Epithelial cell of alveolus of lung (primary cell): ENCODE measurements around the gene GNPAT.

GRCh38 chr1:229696193-229696970 is 70.3 kb downstream of the URB2 start:
- RAMPAGE, long total RNA, result no peak
- RRBS, result no CpG with 5 or more reads among the region's 9 CpGs

DNA sequence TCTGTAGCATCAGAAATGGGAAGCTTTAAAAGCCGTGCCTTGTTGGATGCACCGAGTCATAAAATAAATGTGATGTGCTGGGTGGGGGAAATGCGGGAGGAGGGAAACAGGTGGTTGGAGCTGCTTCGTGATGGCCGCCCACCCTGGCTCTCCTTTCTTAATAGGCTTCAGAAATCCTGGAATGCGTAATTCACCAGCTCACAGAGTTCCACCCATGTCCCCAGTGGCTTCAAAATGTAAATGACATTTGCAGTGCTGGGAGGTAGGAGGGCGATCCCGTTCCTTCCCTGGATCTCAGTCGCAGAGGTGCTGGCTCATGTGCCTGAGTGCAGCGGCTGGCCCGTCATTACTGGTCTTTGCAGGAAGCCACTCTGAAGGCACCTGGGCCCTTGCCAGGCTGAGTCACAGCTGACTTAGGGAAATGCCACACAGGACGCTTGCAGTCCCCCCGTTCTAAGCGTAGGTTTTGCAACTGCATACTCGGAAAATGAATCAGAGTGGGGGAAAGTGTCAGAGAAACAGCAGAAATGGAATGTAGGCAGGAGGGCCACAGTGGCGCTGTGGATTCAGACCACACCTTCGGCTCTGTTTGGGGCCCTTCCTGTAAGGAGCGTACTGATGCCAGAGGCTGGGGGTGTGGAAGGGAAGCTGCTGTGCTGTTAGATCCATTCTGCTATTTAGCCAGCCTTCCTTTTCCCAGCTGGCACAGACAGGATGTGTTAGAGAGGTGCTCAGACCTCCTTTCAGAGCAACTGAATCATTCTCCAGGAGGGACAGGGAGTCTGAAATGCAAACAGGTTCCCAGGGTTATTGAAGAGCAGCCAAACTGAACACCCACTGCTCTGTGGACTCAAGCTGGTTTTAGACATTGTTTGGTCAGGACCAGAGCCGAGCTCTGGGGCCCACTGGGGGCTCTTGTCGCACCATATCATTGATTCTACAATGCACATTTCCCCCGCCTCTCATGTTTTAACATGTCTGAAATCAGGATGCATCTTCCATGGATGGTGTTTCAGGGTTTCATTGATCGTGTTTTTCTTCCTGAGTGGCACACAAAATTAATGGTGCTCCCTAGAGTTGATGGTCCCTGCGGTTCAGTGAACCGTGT is 37.8 kb downstream of the GALNT2 start:
- RAMPAGE, long total RNA, result no peak
- RRBS, result no CpG with 5 or more reads among the region's 24 CpGs

DNA sequence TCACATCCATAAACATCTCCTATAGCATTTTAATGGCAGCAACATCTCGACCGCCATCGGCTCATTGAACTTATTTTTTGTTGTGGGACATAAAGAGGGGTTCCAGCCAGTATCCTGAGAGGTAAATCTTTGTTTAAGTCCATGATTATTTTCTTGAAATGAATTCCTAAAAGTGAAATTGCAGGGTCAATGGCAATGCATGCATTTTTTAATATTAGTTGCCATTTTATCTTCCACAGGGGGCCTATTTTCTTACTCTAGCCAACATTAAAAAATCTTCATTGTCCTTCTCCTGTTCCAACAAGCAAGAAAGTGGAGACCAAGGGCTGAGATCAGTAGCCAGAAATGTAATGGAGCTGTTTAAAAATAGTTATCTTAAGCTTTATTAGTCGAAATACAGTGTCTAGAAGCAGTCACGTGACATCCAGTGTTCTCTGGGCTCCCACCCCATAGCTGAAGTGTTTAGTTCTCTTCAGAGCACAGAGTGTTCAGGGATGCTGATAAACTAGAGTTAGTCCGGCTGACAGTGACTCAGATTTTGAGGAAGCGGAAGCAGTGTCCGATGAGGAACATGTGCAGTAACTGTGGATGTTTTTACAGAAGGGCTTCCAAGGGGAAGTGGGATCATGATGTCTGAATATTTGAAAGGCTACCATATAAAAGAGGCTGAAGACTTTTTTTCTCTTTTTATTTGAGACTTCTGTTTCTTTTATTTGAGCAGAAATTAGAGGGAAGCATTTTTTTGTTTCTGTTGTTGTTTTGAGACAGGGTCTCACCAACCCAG is 123.9 kb downstream of the GALNT2 start:
- RAMPAGE, long total RNA, result no peak
- RRBS, result no CpG with 5 or more reads among the region's 8 CpGs

DNA sequence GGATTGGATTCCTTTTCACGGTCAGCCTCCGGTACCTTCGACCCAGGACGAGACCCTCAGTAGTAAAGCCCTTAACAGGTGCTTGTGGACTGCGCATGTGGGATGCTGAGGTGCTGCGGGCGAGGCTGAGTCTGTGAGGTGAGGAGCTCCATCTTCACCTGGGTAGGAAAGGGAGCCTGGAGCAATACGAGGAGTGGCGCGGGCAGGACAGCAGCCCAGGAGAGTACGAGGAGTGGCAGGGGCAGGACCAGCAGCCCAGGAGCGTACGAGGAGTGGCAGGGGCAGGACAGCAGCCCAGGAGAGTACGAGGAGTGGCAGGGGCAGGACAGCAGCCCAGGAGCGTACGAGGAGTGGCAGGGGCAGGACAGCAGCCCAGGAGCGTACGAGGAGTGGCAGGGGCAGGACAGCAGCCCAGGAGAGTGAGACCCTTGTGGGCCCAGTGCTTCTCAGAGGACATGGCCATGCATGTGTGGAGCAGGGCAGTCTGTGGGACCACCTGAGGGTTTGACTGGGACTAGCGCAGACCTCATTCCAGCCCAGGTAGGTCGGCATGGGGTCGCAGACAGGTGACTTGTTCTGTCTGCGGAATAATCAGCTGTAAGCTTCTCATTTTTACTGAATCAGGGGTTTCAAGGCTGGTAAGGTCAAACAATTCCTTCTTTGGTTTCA is 131.2 kb downstream of the GALNT2 start:
- RAMPAGE, long total RNA, result no peak
- RRBS, result no CpG with 5 or more reads among the region's 22 CpGs

DNA sequence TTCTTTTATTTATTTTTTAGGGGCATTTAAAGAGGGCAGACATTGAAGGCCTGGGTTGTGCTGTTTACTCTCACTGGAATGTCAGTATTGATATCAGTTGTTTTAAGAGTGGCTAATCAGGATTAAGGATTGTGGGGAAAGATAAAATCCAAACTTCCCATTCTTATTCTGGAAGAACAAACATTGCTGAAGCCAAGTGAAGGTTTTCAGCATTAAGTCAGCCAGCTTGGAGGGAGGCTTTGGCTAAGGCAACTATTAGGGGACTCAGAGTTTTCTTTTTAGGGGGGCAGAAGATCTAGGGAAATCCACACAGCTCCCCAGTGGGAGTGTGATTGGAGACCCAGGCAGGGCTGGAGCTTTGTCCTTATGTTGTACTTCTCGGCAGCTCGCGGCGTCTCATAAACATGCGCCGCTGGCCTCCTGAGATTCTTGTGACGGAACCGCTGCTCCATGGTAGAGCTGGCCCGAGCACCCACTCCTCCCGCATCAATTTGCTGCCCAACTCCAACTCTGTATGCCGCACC is 143.8 kb downstream of the GALNT2 start:
- RAMPAGE, long total RNA, result no peak
- RRBS, result no CpG with 5 or more reads among the region's 11 CpGs

GRCh38 chr1:230713301-230713805 is 569 bp downstream of the AGT start:
- RAMPAGE, long total RNA, result no peak
- RRBS, result 74% methylated on average over 2 of the region's 10 CpGs

DNA sequence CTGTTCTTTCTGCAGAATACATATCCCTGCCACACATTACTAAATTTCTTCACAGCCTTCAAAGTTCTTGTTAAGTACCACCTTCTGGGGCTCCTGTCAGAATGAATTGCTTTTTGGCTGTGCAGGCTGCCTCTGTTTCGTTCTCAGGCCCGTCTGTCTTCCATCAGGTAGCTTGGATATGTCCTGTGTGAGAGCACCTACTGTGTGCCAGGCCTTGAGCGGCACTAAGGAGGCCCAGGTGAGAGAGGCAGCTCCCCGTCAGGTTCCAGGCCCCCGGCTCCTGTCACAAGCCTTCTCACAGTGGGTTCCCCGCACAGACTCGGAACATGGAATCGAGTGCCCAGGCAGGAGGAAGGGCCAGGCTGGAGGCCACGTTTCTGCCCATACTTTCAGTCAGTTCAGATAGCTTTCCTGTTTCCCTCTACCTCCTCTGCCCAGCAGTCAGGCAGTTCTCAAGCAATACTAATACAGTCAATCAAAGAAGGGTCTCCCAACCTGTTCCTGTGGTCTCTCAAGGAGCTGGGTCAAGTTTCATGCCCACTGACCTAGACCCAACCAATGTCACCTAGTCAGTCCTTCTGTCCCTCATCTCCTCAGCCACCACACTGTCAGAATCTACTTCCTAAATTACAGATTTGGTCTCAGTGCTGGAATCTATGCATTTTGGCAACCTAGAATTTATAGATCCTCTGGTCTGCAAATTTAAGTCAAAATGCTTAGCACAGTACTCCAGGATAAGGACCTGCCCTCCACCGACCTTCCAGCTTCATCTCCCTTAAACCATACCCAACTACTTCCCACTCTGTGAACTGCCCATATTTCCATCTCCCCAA is 40.3 kb downstream of the TTC13 start:
- RAMPAGE, long total RNA, result no peak
- RRBS, result no CpG with 5 or more reads among the region's 10 CpGs

DNA sequence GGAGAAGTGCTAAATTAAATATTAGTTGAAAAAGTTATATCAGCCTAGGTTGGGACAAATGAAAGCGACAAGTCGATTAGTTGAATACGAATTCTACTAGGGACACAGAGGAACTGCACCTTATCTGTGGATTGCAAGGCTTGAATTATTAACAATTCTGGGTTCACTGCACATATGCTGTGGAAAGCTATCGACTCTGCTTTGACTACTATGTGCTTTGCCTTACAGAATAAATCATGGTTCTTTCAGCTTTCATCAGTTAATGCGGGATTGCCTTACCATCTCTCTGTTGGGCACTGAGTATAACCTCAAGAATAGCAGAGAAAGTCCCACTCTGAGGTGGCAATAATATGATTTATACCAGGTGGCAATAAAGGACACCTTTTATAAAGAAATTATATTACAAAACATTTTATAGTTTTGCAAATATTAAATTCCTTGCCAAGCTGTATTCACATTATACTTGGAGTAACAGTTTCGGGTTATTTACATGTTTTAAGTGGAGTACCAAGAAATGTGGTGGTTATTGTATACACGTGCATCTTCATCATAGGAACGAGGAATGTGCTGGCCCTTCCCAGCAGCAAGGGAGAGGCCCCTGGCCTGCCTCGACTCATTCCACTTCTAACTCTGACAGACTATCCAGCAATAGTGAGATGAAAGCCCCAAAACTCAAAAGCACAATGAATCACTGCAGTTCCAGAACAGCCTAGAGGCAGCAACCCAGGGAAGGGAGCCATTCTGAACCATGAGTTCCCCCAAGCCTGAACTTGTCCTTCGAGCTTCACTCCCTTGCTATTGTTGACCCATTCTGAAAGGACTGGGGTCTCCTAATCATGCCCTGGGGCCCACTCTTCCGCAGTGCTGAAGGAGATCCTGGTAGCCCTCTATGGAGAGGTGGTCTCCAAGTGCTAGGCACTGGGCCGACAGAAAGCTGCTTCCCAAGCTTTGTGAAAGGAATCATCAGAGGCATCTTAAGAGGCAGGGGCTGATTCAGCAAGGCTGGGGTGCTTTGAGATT is 23.2 kb downstream of the FAM89A start:
- RAMPAGE, long total RNA, result no peak
- RRBS, result no CpG with 5 or more reads among the region's 12 CpGs

DNA sequence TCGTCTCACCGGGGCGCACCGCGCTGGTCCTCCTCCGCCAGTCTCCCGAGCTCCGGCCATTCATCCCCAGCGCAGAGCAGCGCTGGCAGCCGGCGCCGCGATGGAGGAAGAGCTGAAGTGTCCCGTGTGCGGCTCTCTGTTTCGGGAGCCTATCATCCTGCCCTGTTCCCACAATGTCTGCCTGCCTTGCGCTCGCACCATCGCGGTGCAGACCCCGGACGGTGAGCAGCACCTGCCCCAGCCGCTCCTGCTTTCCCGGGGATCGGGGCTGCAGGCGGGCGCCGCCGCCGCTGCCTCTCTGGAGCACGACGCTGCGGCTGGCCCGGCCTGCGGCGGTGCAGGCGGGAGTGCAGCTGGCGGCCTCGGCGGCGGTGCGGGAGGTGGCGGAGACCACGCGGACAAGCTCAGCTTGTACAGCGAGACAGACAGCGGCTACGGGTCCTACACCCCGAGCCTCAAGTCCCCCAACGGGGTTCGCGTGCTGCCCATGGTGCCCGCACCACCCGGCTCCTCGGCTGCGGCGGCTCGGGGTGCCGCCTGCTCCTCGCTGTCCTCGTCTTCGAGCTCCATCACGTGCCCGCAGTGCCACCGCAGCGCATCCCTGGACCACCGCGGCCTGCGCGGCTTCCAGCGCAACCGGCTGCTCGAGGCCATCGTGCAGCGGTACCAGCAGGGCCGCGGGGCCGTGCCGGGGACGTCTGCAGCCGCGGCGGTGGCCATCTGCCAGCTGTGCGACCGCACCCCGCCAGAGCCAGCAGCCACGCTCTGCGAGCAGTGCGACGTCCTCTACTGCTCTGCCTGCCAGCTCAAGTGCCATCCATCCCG is 1.2 kb downstream of the TRIM67 start:
- RAMPAGE, long total RNA, result no peak
- RRBS, result 4% methylated on average over 30 of the region's 92 CpGs

DNA sequence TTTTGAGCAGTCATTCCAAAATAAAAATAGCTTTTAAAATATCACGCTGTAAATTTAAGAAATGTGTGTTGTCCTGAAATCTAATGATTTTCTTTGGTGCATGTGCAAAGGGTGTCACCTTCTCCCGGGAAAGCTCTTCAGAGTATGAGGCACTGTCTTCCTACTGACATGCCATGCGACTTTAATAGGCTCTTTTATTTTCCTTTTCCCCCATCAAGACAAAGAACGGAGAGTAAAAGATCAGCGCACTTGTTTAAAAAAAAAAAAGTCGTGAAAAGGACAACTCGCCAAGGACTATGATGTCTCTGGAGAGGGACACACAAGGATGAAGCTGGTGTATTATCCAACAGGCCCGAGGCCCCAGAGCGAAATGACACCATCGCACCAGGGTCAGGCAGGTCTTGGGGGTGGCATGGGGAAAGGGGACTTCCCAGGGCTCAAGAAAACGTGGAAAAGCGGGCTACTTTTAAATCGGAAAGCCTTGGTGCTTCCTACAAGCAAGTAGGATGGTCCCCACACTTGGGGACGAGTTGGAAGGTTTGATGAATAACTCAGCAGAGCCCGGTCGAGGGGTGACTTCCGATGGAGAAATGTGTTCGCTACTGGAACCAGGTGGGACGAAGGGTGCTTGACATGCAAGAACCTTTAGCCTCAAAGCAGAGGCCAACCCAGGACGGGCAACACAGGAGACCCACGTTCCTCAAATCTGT is 539 bp downstream of the C1orf131 start:
- RAMPAGE, long total RNA, result no peak
- RRBS, result no CpG with 5 or more reads among the region's 21 CpGs

DNA sequence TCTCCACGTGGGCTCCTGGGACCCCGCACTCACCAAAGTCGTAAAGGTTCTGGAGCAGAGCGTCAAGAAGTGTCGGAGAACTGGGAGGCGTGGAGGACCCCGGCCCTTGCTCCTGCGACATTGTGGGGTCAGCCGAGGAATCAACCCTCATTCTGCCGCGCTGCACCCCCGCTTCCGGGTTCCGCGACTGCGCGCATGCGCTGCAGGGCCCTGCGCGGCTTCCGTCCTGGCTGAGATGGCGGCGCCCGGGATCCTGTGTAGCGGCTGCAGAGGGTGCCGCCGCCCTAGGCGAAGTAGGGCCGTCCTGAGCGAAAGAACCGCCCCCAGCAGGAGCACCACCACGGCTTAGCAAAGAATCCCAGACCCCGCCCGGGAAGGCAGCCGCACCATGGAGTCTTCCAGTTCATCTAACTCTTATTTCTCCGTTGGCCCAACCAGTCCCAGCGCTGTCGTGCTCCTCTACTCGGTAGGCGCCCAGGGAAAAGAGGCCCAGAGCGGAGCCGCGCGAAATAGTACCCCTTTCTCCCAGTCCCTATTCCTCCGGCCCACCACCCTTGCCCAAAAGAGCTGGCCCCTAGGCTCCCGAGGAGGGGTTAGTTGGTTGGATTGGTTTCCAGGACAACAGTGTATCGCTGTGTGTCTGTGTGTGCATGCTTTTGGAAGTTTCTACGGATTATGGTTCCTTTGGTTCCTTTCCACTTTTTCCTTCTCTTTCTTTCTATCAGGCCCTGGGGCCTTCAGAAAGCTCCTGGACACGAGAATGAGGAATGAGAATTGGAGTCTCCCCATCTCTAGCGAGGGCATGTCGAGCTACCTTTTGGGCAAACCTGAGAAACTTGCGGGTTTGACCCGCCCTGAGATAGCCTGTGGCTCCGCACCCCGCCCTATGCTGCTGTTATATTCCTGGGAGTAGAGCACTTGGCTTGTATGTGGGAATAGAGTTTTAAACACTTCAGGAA is at the start of gene GNPAT:
Gene GNPAT (plus strand): TSS at position 222 of the 959 bp plus-strand sequence.
- RAMPAGE, long total RNA, result start-site peak on the minus strand centred at position 159 of the sequence, 41 bp wide, 289 and 83 reads in 2 replicates
- RRBS, result under 1% methylated on average over 18 of the region's 55 CpGs

GRCh38 chr1:231339462-231340010 is 1.4 kb downstream of the SPRTN start:
- RAMPAGE, long total RNA, result no peak
- RRBS, result no CpG with 5 or more reads among the region's 18 CpGs

GRCh38 chr1:231364197-231364876 is 26.2 kb downstream of the SPRTN start:
- RAMPAGE, long total RNA, result no peak
- RRBS, result no CpG with 5 or more reads among the region's 6 CpGs

DNA sequence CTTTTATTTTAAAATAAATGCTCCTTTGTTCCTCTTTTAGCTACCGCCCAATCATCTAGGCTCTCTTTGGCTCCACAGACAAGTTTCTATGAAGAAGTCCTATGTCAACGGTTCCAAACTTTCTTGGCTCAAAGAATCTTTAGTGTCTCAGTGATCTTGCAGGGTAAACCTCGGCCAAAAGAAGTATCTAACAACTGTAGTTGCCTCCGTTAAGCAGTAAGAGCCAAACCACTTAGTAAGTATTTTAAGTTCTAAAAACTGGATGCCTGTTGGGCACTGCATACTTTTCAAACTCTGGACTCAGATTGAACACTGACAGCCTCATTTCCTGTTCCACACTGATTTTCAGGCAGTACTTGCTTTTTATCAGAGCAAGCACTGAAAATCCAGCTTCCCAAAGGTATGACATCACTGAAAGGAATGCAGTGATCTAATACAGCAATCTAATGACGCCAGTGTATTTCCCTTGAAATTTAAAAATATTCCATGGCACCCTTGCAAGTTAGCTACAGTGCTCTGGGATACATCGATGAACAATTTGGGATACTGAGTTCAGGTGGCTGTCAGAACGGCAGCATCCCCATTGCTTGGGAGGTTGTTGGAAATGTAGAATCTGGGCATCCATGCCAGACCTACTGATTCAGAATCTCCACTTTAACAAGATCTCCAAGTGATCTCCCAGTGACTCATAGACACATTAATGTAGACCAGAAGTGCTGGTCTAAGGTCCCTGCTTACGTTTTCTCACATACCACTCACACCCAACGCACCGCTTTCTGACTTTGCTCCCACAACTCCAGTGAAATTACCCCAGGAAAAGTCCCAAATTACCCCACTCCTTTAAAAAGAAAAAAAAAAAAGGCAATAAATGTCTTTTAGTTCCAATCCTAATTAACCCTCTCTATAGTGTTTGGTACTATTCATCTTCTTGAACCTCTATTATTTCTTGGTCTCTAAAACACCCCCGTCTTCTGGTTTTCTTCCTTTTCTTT is 26.6 kb downstream of the EGLN1 start:
- RAMPAGE, long total RNA, result no peak
- RRBS, result no CpG with 5 or more reads among the region's 11 CpGs

DNA sequence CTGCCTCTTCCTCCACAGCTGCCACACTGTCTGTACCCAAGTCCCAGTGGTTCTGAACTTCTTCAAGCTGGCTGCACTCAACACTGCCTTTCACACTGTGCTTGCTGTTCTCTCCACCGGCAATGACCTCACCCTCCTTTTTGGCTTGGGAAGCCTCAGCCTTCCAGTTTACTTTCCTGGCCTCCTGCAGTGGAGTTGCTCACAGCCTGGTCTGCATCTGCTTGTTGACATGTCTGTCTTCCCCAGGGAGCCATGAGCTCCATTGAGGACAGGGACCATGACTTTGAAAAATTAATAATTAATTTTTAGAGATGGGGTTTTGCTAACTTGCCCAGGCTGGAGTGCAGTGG is 57.2 kb downstream of the DISC1 start:
- RAMPAGE, long total RNA, result no peak
- RRBS, result no CpG with 5 or more reads among the region's 1 CpG

- RAMPAGE, long total RNA, result no peak
- RRBS, result no CpG with 5 or more reads among the region's 10 CpGs
Measured at GRCh38 chr1:231990320-231991052, 363.9 kb downstream of the DISC1 start.

DNA sequence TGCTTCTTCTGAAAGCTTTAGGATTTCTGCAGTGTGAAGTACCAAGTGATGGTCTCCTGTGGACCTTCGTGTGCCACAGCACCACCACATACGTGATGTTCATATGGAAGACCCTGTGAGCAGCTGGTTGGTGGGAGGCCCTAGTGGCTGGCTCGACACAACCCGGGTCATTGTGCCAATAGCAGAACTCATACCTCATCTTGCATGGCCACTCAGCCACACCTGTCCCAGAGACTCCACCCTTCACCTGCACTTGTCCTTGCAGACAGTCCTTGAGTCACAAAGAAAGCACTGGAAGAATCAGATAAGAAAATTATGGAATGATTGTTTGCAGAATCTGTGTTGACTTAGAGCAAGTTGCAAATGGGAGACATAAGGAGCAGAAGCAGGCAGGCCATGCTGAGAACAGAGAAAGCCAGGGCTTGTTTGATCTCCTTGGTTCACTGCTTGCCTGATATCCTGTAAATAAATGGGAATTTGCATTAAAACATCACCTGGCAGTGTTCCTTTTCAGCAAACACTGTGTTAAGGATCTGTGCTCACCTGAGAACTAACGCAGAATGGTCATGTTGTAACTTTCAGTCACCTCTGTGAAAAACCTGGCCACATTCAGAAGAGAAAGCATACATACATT is 307.7 kb downstream of the SIPA1L2 start:
- RAMPAGE, long total RNA, result no peak
- RRBS, result no CpG with 5 or more reads among the region's 5 CpGs

DNA sequence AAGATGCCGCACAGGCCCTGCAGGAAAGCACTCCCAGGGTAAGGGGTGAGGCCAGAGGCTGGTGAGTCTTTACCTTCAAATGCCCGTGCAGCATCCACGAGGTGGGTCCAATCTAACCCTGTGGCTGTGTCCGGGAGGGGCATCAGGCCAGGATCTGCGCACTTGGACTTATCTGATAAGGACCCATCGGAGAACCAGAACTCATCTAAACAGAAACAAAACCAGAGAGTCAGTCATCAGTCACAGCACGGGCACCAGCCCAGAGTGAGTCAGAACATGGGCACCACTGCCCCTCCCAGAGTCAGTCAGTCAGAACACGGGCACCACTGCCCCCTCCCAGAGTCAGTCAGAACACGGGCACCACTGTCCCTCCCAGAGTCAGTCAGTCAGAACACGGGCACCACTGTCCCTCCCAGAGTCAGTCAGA is 214.5 kb downstream of the SIPA1L2 start:
- RAMPAGE, long total RNA, result no peak
- RRBS, result no CpG with 5 or more reads among the region's 10 CpGs

GRCh38 chr1:232509324-232510256 is 120.3 kb downstream of the SIPA1L2 start:
- RAMPAGE, long total RNA, result no peak
- RRBS, result no CpG with 5 or more reads among the region's 12 CpGs

DNA sequence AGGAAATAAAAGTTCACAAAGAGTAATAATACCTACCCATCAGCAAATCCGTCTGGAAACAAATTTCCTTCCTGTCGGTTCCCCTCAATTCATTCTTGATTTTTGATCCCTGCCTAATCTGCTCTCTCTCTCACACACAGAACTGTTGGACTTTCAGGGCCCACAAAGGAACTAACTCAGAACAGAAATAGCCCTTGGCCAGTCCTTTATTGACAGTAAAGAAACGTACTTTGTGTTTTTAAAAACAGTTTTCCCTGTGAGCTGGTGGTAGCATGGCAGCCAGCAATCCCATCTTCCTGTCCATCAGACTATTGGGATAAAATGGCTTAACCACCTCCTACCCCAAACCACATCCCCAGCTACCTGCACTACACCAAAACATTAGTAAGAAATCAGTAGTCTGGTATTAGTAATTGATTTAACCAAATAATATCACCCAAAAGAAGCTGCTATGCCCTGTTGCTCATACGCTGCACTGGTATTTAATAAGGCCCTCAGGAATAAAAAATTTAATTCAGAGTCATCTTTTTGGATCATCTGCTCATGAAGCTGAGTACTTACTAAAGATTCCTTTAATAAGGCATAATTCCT is 69.9 kb downstream of the SIPA1L2 start:
- RAMPAGE, long total RNA, result no peak
- RRBS, result no CpG with 5 or more reads among the region's 4 CpGs